Smooth muscle cell (in vitro differentiated cells): Measurements from ENCODE around the genes SOX1 and CUL4A.

DNA sequence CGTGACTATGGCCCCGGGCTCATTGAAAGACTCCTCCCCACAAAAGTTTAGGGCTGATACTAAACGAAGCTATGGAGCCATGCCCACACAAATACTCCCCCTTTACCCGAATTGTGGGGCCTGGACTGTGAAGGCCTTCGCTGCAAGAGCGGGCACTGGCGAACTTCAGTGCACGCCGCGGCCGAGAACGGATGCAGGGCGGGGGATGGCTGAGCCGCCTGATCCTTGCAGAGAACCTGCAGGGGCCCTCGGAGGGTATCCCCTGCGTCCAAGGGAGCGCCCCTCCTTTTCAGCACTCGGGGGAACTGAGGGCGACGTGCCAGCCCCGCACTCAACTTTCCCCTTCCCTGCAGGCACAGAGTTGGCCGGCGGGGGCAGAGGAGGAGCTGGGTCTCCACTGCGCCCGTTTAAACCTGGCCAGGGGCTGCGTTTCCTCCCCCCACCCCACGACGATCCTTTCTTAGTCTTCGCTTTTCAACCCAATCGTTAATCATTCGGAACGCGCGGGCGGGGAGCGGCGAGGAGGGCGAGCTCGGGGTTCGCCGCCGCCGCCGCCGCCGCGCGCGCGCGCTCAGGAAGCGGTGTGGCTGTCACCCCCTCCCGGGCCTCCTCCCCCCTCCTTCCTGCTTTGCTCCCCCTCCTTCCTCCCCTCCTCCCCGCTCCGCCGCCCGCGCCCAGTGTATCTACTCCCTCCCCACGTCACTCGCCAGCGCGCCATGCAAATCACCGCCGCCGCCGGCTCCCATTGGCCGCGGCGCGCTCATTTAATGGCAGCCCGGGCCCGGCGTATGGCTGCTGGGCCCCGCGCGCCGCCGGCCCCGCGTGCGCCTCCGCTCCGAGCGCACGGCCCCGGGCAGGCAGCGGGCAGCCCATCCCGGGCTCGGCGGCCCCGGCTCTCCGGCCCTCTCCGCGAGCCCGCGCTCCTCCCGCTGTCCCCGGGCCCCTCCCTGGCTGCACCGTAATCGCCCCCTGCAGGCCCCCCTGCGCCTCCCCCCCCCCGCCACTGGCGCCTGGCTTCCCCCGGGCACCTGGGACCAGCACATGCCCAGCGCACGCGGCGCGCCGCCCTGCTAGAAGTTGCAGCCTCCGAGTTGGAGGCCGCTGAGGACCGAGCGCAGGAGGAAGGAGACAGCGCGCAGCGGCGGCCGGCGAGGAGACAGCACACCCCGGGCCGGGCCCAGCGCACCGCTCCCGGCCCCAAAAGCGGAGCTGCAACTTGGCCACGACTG lies at the start of gene SOX1:
SOX1 (plus strand) TSS at position 1,037 of the 1,229 bp plus-strand sequence.
- RAMPAGE, long total RNA, result no peak

GRCh38 chr13:112095460-112095864 lies 28.5 kb downstream of the SOX1 start:
- RAMPAGE, long total RNA, result no peak

- RAMPAGE, long total RNA, result no peak
Measured at GRCh38 chr13:112742039-112742498, 52.2 kb downstream of the ATP11A start.

DNA sequence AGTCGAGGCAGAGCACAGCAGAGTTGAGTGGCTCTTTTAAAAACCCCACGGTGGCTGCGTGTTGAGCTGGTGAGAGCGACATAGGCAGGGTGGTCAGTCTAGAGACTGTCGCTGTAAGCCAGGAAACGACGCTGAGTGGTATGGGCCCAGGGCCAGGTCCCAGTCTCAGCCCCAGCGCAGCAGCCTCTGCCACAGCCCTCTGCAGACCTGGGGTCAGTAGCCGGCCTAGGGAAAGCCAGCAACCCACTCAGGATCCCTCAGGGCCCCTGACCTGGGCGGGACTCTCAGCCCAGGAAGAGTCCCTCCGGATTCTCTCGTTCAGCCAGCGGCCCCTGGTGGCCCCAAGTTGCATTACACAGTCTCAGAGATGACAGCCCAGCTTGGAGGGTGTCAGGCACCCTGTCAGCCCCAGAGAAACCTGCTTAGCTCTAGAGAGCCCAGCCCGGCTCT lies 94.6 kb upstream of the MCF2L start:
- RAMPAGE, long total RNA, result no peak

DNA sequence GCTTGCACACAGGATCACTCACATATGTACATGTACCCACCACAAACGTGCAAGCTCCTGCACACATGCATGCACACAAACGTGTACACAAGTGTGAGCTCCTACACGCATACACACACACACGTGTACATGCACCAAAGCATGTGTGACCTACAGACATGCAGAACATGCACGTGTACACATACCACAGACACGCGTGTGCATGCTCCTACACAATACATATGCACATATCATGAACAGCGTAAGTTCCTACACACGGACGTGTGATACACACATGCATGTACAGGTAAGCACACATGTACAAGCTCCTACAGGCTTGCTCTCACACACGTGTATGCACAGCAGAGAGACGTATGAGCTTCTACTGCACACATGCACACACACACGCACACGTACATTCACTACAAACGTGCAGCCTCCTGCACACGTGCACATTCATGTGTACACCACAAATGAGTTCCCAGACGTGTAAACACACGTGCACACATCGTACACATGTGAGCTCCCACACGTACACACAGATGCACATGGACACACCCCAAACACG lies 84.0 kb upstream of the MCF2L start:
- RAMPAGE, long total RNA, result no peak

DNA sequence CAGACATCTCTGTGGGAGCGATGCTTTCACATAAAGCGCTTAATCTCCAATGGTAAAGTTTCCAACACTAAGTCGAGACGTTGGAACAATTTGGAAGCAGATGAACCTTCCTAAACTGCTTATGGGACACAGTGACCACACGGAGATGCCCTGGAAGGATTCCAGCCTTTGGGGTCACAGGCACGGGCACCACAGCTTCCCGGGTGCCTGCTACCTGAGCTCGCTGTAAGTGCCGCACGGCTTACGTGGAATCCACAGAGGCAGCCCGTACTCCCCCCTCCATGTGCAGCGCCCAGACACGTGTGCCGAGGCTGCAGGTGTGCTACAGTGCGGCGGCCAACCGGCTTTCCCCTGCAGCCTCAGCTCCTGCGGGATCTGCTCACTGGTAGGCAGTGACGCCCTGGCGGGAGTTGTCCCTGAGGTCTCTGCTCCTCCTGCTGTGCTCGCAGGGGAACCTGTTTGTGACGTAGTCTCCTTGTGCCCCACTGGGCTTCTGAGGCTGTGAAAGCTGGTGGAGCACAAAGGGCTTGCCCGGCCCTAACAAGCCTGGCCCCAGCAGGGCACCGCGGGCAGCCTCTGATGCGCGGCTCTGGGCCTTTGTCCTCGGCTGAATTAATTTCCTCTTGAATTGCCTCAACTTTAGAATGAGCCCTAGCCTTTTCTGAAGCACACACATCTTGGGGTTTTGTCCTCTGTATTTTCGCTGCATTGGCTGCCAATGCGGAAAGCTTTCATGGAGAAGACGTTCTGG lies 77.6 kb upstream of the MCF2L start:
- RAMPAGE, long total RNA, result no peak

DNA sequence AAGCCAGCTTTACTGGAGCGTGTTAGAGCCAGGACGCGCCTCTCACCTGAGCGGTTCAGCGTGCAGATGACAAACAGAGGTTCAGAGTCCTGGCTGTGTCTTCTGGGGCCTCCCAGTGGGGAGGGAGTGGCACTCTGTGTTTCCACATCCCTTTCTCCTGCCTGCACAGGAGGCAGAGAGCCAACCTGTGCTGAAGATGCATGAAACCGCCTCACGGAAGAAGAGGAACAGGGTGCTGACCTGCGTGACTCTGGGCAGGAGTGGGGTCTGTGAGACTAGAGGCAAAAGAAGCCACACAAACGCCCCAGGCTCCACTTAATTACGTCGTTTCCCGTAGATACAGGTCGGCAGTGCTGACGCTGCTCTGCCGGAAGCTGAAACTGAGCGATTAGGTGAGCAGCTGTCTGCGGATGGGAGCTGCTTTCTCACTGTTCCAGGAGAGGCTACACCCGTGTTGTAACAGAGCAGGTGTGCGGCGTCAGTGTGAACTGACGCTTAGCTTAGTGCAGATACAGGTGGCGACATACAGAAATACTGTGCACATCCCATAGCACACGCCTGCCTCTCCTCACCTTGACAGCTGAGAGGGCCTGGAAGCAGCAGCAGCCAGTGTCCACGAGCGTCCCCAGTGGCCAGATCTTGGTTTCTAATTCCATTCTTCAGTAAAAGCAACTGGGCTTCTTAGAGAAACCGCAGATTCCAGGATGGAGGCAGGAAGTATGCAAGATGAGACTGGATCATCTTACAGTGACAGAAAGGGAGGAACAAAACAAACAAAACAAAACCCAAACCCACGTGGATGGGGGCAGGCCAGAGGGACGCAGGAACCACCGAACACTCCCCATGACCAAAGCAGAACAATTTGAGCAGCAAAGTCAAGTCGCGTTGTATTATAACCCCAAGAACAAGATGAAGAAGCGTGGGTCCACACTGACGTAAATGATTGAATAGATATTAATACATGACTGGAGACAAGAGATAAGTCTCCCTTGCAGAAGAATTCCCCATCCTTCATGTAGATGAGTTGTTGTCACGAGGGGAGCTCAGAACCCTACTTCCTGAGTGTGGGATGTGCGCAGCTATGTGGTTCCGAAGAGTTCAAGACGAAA lies 37.6 kb upstream of the MCF2L start:
- RAMPAGE, long total RNA, result no peak

DNA sequence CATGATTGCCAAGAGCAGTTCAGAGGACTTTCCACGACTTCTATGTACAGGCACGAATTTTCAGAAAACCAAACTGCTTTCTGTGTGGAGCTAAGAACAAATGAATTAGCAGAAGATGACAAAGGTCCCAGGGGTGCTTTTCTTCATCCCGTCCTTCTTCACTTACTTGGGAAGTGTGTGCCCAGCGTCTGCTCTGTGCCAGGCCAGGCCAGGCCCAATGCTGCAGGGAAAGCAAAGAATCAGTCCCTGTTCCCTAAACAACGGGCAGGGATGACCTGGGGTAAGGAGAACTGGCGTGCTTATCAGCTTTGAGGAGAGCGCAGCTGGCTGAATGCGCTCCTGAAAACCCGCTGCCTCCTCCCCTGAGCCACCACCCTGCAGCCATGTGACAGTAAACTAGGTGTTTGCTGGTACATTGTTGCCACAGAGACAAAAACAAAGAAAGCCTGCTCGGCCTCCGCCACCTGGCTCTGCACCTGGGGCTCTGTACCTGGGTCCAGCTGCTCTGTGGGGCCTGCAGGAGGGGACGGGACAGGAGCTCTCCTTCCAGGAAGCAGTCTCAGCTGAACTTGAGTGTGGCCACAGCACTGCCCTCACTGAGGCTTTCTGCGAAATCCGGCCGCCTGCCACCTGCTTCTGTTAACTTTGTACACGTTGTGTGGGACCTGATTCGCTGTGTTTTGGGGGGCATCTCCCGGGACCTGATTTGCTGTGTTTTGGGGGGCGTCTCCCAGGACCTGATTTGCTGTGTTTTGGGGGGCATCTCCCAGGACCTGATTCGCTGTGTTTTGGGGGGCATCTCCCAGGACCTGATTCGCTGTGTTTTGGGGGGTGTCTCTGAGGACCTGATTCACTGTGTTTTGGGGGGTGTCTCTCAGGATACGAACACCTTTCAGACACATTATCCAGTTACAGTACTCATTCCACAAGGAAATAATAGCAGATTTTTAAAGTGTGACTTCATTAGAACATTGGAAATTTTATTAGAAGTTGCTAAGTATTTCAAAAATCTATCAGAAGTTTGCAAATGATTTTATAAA lies 21.9 kb downstream of the MCF2L start:
- RAMPAGE, long total RNA, result no peak

DNA sequence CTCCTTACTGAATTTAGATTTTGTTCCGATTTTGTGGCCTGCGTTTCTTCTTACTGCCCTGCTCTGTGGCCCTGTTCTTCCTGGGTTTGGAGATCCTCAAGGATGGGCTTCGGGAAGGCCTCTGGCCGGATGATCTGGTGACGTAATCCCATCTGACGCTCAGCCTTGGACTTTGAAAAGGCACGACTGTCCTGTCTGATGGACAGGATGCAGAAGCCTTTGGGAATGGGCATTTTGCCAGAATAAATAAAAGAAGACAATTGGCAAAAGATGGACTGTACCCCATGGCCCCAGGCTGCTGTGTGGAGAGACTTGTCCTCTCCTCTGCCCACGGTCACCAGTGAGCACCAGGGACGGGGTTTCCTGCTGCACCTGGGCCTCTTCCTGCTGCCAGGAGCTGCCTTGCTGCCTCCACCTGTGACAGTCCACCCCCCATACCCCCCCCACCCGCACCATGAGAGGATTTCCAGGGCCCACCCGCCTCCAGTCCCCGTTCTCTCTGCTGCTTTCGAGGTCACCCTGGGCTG lies 40.7 kb downstream of the MCF2L start:
- RAMPAGE, long total RNA, result no peak

DNA sequence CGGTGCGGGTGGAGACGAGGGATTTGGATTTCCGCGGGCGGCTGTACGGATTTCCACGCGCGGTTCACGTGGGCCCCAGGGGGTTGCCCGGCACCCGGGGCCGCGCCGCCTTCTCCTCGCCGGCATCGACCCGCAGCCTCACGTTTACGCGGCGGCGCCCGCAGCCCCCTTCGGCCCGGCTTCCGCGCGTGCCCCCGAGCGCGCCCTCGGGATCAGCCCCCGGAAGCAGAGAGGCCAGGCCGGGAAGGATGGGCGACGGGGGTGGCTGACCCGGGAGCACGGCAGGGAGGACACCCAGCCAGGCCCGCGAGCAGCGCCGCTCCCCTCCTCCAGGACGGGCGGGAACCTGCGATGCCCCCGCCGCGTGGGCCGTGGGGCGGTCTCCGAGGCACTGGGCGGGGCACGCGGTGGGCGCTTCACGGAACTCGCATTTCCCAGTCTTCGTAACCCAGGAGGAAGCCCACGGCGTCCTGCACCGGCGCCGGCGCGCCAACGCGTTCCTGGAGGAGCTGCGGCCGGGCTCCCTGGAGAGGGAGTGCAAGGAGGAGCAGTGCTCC lies 4.7 kb downstream of the F7 start:
- RAMPAGE, long total RNA, result no peak

DNA sequence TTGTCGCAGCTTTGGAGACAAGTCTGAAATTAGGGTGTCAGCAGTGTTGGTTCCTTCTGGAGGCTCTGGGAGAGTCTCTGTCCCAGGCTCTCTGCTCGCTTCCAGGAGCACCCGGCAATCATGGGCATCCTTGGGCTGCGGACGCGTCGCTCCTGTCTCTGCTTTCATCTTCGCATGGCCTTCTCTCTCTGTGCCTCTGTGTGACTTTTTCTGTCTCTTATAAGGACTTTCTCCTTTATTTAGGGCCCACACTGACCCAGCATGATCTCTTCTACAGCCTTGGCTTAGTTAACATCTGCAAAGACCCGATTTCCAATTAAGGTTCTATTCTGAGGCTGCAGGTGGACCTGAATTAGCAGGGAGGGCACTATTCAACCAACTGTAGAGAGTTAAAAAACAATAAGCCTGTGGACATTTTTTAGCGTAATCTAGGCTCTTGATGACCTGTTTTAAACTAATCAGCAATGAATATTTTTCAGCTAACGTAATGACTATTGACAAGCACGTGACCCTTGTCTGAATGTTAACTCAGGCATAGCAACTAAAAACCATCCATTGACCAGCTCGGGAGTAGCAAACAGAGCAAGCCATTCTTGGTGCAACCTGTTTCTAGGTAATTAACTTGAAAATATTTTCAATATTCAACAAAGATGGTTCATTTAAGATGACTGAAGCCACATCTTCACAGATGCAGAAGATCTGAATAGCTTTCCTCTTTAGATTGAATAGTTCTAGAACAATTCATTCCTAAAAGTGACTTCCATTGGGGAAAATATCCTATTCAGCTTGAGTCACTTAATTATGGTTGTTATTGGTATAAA lies 15.2 kb downstream of the F10 start:
- RAMPAGE, long total RNA, result no peak

GRCh38 chr13:113203975-113204674 lies 4.3 kb downstream of the PCID2 start:
- RAMPAGE, long total RNA, result no peak

DNA sequence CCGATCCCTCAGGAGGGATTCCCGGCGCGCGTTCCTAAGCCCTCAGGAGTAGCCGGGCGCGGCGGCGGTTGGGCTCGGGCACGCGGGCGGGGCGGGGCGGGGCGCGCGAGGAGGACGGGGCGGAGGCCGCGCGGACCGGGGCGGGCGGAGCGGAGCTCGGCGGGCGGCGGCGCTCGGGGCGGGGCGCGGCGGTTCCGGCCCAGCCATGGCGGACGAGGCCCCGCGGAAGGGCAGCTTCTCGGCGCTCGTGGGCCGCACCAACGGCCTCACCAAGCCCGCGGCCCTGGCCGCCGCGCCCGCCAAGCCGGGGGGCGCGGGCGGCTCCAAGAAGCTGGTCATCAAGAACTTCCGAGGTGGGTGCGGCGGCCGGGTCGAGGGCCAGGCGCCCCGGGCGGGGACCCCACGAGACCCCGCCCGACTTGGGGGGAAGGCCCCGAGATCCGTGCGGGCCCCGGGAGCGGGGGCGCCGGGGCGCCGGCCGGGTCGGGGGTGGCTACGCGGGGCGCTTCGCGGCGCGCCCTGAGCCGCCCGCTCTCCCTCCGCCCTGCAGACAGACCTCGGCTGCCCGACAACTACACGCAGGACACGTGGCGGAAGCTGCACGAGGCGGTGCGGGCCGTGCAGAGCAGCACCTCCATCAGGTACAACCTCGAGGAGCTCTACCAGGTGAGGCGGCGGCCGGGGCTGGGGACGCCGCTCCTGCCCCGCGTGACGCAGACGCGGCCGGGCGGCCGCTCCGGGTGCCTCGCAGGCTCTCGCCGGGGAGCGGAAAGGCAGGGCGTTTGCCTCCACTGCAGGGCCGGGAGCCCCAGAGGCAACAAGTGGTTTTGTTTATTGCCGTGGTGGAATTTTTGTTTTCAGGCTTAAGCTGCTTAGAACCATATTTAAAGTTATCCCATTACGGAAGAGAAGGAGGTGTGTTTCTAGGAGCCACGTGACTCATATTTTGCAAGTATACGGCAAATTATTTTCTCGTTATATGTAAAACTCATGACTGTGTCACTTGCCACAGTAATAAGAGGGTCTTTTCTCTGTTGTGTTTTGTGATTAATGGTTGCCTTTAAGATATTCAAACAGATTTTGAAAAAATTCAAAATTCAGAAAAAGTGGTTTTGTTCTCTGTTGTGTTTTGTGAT lies at the start of gene CUL4A:
CUL4A (plus strand) TSS at position 191 of the 1,136 bp plus-strand sequence.
- RAMPAGE, long total RNA, result no peak

DNA sequence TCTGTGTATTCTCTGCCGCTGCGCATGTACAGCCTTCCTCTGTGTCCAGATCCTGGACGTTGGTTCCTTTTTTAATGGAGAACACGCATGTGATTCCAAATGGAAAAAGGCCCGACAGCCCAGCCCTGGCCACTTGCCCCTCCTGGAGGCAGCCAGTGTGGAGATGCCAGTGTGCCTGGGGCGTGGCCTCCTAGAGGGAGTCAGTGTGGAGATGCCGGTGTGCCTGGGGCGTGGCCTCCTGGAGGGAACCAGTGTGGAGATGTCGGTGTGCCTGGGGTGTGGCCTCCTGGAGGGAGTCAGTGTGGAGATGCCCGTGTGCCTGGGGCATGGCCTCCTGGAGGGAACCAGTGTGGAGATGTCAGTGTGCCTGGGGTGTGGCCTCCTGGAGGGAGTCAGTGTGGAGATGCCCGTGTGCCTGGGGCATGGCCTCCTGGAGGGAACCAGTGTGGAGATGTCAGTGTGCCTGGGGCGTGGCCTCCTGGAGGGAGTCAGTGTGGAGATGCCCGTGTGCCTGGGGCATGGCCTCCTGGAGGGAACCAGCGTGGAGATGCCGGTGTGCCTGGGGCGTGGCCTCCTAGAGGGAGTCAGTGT lies 16.4 kb downstream of the LAMP1 start:
- RAMPAGE, long total RNA, result no peak

DNA sequence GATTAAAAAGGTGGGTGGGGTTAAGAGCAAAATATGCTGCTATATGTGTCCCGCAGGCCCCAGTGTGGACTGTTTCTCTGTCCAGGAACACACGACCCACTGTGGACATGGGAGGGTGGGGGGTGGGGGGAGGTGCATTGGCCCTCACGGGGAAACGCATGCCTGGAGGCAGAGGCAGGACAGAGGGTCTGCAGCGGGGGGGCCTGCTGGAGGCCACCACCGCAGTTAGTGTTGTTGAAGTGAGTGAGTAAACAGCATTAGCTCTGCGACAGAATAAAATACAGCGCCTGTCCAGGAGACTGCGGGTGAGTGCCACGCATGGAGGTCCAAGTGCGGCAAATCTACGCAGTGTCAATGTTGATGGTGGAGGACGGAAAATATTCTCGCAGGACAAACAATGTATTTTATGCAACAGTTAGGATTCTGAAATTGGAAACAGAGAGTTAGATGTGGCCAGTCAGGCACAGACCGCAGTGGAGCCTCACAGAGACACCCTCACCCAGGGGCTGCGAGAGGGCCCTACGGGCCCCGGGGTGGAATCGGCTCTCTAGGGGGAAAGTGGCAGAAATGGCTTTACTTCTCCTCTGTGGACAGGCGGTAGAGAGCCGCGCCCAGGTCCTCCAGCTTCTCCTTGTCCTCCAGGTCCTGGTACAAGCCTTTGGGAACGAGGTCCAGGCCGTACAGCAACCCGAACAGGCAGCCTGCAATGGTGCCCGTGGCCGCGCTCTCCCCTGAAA lies 30.9 kb downstream of the ADPRHL1 start:
- RAMPAGE, long total RNA, result no peak

- RAMPAGE, long total RNA, result no peak
Measured at GRCh38 chr13:113427759-113428825, 25.2 kb downstream of the ADPRHL1 start.

DNA sequence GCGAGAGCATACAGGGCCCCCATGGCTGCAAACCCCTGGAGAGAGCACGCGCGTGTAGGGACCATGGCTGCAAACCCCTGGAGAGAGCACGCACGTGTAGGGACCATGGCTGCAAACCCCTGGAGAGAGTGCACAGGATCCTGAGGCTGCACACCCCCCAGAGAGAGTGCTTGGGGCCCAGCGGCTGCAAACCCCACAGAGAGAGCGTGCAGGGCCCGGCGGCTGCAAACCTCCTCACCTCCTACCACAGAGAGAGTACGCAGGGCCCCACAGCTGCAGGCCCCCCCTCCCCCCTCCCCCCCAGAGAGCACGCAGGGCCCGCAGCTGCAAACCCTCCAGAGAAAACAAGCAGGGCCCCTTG lies 7.5 kb downstream of the ADPRHL1 start:
- RAMPAGE, long total RNA, result no peak

DNA sequence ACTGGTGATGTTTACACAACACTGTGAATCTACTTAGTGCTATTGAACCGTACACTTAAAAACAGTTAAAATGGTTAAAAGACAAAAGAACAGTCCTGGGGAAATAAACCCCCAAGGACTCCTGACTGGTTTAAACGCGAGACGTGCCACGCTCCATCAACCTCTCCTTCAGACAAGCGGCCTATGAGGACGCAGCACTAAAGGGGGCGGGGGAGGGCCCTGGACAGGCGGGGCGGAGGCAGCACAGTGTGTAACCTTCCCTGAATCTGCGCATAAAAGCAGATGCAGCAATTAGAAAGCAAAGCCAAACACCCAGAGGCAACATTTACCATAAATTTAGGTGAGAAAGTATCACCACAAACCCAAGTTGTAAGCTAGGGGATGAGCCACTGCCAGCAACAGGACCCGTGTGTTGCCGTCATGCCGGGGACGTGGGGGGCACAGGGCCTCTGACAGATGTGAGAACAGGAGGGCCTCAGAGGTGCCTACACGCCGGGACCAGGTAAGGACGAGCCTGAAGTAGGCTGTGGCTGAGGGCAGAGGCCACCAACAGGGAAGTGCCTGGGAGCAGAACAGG lies 15.3 kb upstream of the ADPRHL1 start:
- RAMPAGE, long total RNA, result no peak

GRCh38 chr13:113491441-113492291 lies 845 bp downstream of the TMCO3 start:
- RAMPAGE, long total RNA, result no peak

DNA sequence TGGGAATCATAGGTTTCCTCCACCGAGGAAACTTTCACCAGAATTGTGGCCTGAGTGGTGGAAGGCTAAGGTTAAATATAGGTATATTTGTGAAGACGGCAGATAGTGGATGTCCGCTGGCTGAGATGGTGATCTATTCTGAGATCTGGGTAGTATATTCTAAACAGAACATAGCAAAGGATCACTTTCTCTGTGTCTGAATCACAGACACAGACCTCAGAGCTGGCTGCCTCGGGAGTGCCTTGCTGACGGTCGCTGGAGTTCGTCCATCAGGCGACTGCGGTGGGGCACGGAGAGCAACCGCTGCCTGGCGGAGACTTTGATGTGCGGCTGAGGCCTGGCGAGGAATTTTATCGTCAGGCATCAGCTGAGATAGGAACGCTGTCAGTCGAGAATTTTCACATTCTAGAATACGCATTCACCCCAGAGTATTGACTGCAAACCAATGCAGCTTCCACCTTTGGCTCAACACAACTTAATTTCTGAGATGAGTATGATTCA lies 42.6 kb downstream of the TMCO3 start:
- RAMPAGE, long total RNA, result no peak